Transverse colon (tissue), 4 donors: Measurements from ENCODE around the genes C5orf34 and ISL1.

DNA sequence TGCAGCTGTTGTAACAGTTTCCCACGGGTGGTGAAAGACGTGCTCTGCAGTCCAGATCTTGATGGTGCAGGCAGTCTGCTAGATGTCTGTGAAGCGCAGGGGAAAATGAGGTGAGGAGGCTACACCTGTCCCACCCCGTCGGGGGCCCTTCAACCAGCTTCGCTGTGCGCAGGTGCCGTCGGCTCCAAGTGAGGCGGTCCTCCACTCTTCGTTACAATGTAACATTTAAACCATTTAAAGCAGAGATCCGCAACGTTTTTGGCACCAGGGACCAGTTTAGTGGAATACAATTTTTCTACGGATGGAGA lies 96.9 kb upstream of the SELENOP start:
- PRO-cap: no peak
- RAMPAGE, long total RNA, 4 experiments: no peak in any of the 4 experiments

DNA sequence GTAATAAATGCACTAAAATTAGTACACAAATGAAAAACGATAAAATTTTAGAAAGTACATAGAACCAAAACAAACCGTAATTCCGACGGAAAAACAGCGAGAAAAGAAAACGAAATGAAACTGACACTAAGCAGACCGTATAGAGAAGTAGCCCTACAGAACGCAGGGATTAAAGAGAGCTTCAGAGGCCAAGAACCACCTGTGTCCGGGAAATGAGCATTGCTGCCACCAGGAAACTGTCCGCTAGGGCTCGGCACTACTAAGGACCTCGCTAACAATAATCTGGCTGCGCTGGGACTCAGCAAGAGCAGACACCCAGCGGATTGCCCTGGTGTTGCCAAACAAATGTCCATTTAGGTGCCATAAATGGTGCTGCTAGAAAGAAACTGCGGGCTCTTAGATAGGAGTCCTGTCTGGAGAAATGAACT lies 90.9 kb downstream of the ANXA2R start:
- PRO-cap: bidirectional peak, plus-strand start at position 310 of the sequence, minus-strand start at position 276 of the sequence
- RAMPAGE, long total RNA, 4 experiments: no peak in any of the 4 experiments

DNA sequence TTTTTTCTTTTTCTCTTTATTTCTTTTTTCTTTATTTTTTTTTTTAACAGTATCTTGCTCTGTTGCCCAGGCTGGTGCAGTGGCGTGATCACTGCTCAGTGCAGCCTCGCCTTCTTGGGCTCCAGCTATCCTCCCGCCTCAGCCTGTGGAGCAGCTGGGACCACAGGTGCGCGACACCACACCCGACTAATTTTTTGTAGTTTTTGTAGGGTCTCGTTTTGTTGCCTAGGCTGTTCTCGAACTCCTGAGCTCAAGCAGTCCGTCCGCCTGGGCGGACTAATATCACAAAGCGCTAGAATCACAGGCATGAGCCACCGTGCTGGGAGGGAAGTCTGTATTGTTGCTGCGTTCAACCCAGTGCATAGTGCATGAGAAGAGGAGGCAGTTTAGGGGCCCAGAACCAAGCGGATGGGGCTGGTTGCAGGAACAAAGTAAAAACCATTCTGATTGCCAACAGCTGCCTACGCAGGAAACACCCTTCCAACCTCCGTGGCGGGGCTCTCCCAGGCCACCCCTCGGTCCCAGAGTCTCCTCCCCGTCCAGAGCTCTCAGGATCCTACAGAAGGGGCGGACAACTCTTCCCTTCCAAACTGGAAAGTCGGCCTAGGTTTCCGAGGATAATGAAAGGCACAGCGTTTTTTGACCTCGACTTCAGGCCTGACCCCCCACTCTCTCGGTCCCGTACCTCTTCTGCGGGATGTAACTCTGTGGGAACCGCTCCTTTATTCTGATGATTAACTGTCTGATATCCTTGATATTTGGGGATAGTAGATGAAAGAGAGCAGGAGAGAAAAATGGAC lies 87.1 kb downstream of the ANXA2R start:
- PRO-cap: no peak
- RAMPAGE, long total RNA, 4 experiments: no peak in any of the 4 experiments

DNA sequence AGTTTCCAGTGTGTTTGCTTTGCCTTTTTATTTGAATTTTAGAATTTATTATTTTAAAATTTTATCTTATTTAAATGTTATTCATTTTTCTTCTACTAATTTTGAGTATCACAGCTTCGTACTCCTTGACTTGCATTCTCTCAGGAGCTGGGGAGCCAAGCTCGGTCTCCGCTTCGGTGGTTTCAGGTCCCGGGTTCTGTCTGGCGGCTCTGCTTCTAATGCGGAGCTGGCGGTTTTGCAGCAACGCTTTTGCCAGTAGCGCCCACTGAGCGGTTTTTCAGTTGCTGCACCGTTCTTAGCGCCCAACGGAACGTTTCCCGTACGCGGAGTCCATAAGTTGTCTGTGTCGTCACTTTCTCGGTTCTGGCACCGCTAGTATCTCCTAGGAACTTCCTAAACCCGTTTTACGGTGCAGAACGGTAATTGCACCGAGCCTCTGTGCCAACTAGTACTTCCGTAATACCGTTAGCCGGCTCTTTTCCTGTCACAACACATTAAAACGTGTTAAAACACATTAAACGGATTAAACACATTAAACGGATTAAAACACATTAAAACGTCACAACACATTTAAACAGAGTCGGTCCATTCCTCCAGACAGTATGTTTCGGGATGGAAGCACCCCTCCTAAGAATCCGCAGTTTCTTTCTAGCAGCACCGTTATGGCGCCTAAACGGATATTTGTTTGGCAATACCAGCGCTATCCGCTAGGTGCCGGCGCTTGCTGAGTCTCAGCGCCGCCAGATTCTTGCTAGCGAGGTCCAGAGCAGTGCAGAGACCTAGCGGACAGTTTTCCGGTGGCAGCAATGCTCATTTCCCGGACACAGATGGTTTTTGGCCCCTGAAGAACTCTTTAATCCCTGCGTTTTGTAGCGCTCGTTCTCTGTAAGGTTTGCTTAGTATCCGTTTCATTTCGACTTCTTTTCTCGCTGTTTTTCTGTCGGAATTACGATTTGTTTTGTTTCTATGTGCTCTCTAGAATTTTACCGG lies 45.5 kb downstream of the ANXA2R start:
- PRO-cap: bidirectional peak, plus-strand start at position 280 of the sequence, minus-strand start at position 267 of the sequence; bidirectional peak, plus-strand start at position 774 of the sequence, minus-strand start at position 637 of the sequence
- RAMPAGE, long total RNA, 4 experiments: no peak in any of the 4 experiments

DNA sequence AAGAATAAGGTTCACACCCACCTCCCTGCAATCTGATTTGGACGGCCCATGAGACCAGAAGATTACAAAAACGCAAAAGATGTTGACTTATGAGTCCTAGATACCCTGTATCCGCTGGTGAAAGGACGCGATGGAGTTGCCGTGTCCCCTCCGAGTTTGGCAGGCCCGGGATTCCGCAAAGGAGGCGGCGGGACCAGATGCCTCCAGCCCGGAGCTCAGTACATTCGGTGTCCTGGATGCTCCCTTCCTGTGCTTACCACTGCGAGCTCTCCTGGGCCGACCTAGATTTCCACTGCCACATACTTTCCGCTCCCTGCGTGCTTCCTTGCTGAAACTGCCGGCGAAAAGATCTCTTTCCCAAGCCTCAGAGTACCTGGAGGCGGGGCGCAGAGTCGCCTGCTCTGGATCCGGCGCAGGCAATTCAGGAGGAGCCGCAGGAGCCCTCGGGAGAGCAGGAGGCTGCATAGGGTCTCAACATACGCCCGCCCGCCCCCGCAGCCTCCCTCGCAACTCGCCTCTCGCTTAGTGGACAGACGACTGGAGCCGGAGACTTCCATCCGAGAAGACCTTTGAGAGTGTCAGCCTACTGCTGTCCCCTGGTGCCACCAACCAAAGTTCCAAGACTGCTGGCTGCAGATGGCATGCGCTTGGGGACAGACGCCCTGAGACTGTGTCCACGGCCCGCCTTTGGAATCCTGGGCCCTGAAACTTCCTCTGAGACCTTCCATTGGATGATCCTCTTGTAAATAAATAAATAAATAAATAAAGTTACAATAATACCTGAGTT lies 39.8 kb downstream of the ANXA2R start:
- PRO-cap: no peak
- RAMPAGE, long total RNA, 4 experiments: no peak in any of the 4 experiments

DNA sequence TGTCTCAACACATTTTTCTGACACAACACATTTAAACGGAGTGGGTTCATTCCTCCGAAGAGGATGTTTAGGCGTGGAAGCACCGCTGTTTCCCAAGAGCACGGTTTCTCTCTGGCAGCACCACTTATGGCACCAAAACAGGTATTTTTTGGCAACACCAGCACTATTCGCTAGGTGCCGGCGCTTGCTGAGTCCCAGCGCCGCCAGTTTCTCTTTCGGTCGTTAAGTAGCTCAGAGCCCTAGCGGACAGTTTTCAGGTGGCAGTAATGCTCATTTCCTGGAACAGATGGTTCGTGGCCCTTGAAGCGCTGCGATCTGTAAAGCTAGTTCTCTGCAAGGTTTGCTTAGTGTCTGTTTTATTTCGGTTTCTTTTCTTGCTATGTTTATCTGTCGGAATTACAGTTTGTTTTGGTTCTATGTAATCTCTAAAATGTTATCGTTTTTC lies 20.1 kb downstream of the ANXA2R start:
- PRO-cap: bidirectional peak, plus-strand start at position 285 of the sequence, minus-strand start at position 100 of the sequence
- RAMPAGE, long total RNA, 4 experiments: no peak in any of the 4 experiments

GRCh38 chr5:43041643-43042425 lies 1.7 kb upstream of the ANXA2R start:
- PRO-cap: bidirectional peak, plus-strand start at chr5:43041755, minus-strand start at chr5:43041754; bidirectional peak, plus-strand start at chr5:43042070, minus-strand start at chr5:43042105
- RAMPAGE, long total RNA, 4 experiments: start-site peak on the plus strand in 2 of 4 experiments, at chr5:43041728-43042224 at its widest, 5 to 15 reads per replicate

- PRO-cap: no peak
- RAMPAGE, long total RNA, 4 experiments: no peak in any of the 4 experiments
Measured at GRCh38 chr5:43236455-43237046, 44.5 kb downstream of the NIM1K start.

DNA sequence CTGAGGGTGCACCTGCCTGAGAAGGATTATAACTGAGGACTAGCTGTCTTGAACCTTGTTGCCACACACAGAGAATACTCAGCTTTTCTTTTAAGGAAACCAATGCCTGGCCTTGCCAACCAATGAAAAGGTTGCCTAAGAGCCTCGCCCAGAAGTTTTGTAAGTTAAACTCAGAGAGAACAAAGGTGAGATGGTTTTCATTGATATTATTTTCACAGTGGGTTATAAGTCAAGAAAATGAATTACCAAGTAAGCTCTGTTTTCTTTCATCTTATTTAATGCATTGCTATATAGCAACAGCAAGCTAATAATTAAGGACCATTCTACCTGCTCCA lies 45.0 kb downstream of the NIM1K start:
- PRO-cap: no peak
- RAMPAGE, long total RNA, 4 experiments: no peak in any of the 4 experiments

DNA sequence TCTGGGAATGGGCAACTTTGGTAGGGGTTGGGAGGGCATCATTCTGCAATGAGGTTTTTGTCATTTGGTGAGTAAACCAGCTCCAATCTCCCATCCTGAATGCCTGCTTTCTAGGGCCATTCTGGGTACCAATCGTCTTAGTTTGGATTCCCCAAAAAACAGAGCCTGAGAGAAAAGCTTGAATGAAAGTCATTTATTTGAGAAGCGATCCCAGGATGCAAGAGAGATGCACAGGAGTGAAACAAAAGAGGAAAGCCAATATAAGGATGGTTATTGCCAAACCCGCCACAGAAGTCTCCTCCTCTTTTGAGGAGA lies 26.0 kb downstream of the HMGCS1 start:
- PRO-cap: no peak
- RAMPAGE, long total RNA, 4 experiments: no peak in any of the 4 experiments

DNA sequence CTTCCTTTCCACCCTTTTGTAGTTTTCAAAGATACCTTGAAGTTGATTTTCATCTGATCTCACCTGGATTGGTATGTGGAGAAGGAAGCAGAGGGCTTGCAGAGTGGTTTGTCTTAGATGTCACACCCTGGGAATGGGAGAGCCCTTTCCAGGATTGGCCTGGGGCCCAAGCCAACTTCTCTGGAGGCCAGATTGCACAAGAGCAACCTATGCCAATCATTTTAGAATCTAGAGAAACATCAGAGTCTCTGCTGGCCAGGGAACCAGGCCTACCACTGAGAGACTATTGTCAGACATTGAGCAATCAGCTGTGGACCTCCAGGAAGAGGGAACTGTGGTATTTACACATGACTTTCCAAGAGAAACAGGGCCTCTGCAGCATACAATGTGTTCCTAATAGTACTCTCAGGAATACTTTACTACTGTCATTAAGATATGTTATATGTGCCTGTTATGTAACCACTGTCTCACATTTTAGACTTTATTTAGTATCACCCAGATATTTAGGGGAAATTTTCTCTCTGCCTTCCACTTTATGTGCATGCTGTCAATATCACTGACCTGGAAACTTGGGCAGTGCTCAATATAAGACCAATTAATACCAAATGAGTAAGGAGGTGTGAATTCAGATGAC lies 20.4 kb upstream of the CCL28 start:
- PRO-cap: no peak
- RAMPAGE, long total RNA, 4 experiments: no peak in any of the 4 experiments

DNA sequence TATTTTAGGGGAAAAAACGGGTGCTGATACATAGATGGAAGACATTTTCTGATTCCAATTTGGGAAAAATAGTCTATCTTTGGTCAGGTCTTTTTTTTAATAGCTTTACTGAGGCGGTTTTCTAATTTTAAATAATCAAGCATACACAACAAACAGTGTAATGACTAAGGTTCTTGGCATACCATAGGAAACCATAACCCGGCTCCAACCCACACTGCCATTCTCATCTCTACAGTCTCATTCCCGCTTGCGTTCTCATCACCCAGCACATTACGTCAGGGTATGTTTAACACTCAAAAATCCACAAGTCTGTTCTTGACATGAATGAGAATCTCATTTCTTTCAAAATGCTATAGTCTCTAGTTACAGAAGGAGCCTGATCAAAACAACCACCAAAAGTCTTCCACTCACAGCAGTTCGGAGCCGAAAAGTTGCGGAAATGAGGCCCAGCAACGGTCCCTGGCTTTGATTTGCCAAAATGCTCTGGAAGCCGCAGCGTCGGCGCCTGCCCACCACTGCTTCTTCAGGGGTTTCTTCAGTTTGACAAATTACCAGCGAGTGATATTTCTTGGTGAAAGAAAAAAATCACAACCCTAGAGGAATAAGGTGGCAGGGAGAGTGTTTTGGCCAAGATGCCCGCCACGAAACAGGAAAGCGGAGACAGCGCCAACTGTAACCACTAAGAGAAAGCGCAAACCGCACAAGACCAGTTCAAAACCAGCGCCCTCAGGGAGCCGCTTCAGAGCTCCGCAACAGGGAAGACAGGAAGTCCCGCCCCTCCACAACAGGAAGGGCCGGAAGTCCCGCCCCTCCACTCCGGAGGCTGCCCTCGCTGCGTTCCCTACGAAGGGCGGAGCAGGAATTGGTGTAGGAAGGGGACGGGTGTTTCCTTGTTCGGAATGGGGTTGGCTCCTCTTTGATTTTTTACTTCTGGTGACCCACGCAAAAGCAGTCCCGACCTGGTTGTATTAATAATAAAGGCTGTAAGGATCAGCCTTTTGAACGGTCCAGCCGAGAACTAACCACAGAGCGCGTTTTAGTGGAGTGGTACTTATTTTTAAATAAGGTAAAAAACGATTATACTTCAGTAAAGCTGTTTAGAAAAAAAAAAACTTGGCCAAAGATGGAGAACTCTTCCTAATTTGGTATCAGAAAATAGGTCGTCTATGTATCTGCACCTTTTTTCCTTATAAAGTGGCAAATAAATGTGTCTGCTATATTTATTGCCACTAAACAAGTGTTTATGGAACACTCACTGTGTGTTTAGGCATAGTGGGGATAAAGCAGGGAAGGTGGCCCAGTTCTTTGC lies at the start of gene C5orf34:
TSS of gene C5orf34 (minus strand) at position 754 of the 1,309 bp plus-strand sequence.
- PRO-cap: bidirectional peak, plus-strand start at position 858 of the sequence, minus-strand start at position 719 of the sequence
- RAMPAGE, long total RNA, 4 experiments: start-site peak on the minus strand in 3 of 4 experiments, centred at positions 741 to 761 of the sequence, 10 to 25 reads per replicate

DNA sequence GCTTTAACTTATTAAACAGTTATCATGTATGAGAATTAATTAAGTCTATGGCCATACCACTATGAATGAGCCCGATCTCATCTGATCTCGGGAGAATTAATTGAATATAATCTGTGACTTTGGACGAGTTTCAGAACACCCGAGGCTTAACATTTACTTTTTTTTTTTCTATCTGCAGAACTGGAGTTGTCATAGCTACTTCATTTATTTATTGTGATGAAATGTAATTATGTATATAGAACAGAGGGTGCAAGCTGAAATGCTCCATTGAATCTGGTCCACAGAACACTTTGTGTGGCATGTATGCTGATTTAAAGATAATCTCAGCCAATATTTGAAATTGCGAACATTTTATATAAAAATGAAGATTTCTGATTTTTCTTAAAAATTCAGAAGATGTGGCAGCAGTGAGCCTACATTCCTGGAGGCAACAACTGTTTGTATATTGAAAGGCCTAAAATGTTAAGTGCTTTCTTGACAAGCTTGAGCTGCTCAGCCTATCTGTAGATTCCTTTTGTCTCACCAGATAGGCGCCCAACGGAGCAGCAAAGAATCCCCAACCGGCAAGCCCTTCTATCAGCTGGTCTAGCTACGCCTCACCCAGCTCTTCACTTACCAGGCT lies 170.8 kb upstream of the MRPS30 start:
- PRO-cap: no peak
- RAMPAGE, long total RNA, 4 experiments: no peak in any of the 4 experiments

- PRO-cap: no peak
- RAMPAGE, long total RNA, 4 experiments: no peak in any of the 4 experiments
Measured at GRCh38 chr5:45695435-45695962, 681 bp downstream of the HCN1 start.

DNA sequence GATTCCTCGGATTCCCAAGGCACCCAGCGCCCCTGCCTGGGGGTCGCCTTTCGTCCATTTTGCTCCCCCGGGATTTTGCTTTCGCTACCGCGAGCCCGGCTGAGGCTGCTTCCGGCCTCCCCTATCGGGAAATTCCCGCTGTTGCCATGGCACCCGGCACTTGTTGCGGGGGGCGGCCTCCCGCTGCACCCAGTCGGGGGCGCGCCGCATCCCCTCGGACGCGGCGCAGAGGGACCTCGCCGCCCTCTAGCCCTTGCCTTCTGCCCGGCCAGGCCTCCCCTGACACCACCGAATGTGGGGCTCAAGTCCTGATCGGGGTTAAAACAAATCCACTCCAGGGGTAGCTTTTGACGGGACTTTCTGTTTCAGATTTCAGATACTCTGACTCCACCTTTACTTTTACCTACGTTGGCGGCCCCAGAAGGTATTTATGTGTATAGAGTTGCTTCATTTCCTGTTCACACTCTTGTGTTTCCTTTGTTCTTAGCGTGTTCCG lies 1.3 kb downstream of the PARP8 start:
- PRO-cap: bidirectional peak, plus-strand start at position 217 of the sequence, minus-strand start at position 77 of the sequence; bidirectional peak, plus-strand start outside the sequence, minus-strand start at position 294 of the sequence
- RAMPAGE, long total RNA, 4 experiments: start-site peak on the plus strand in 1 of 4 experiments, centred at position 212 of the sequence, 7 reads per replicate; start-site peak on the minus strand in 1 of 4 experiments, centred at position 85 of the sequence, 8 reads per replicate

GRCh38 chr5:51382683-51383630 lies at the start of gene ISL1:
TSS of gene ISL1 (plus strand) at chr5:51383448.
- PRO-cap: unidirectional peak, minus-strand start at chr5:51383032; bidirectional peak, plus-strand start at chr5:51383425, minus-strand start at chr5:51383263
- RAMPAGE, long total RNA, 4 experiments: start-site peak on the plus strand in 1 of 4 experiments, at chr5:51383400-51383448 at its widest, 10 reads per replicate; start-site peak on the minus strand in 1 of 4 experiments, at chr5:51383266-51383270 at its widest, 6 reads per replicate

- PRO-cap: no peak
- RAMPAGE, long total RNA, 4 experiments: no peak in any of the 4 experiments
Measured at GRCh38 chr5:51383631-51384446, 591 bp downstream of the ISL1 start.

DNA sequence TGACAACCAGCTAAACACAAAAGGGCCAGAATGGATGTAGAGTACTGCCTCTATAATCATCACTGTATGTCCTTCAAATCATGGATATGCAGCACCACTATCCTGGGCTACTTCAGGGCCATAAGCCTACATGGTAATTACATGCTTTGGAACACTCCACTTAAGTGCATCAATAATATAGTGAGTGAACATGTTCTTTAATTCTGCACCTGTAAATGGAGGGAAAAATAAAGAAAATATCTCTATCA lies 575.2 kb downstream of the ISL1 start:
- PRO-cap: no peak
- RAMPAGE, long total RNA, 4 experiments: no peak in any of the 4 experiments

- PRO-cap: unidirectional peak, plus-strand start at chr5:52725576
- RAMPAGE, long total RNA, 4 experiments: no peak in any of the 4 experiments
Measured at GRCh38 chr5:52725150-52725820, 62.4 kb upstream of the ITGA1 start.

DNA sequence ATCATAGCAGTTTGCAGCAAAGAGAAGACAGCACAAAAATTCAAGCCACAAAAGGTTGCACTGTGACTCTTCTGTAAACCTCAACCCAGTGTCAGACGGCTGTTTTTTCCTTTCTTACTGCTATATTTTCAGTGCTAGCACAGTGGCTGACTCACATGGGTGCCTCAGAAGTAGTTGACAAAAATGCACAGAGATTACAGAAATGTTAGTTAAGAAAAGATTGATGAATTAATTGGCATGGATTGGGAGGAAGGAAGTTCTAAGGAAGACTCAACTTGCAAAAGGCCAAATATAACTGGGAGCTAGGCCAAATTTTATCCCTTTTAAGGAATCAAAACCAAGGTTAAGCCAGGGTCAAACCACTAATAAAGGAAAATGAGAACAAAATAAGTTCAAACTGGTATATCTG lies 43.7 kb upstream of the ITGA1 start:
- PRO-cap: no peak
- RAMPAGE, long total RNA, 4 experiments: no peak in any of the 4 experiments